Epithelial cell of proximal tubule (primary cell): ENCODE data around the gene TECTB.

DNA sequence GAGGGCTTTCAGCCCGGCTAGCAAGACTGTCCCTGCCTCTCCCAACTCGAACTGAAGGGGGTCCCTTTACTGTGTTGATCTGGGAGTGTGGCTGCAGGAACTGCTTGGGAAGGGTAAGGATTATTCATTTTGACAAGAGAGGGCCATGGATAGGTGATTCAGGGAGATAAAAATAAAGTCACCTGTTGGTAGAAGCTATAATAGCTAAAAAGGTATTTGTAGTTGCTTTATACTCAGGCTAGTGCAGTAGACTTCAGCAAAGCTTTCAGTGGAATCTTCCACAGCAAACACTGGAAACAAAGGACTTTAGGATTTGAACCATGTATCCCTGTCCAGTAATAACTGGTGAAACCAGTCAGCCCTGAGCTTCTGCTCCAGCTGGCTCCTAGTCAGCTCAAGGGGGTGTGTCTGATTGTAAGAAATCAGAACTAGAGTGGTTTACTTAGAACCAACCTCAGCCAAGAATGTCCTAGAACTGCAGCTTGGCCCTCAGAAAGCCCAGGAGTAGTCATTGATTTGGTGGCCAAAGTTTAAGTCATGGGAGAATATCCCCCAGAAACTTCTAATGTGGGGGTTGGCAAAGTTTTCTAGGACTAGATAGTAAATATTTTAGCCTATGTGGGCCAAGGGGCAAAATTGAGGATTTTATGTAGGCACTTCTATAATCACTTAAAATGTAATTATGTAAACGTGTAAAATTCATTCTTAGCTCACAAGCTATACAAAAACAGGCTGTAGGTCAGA, 52.9 kb upstream of the PDCD4 start:
- RAMPAGE, long total RNA: no peak
- RRBS: no CpG with 5 or more reads among the region's 3 CpGs

DNA sequence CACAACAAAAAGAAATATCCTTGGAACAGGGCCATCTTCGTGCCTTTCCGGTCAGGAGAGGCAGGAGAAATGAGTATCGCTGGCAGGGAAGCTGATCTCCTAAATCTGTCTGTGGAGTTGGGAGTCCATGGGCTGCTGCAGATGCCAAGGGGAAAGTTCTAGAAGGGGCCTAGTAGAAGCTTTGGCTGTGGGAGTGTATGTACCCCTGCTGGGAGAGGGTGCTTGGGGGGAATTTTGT, 51.1 kb upstream of the PDCD4 start:
- RAMPAGE, long total RNA: no peak
- RRBS: no CpG with 5 or more reads among the region's 3 CpGs

- RAMPAGE, long total RNA: no peak
Measured at GRCh38 chr10:110866142-110866360, 5.7 kb upstream of the PDCD4 start.

- RAMPAGE, long total RNA: no peak
- RRBS: 1% methylated on average over 24 of the region's 46 CpGs
Measured at GRCh38 chr10:110918011-110919082, 633 bp downstream of the BBIP1 start.

DNA sequence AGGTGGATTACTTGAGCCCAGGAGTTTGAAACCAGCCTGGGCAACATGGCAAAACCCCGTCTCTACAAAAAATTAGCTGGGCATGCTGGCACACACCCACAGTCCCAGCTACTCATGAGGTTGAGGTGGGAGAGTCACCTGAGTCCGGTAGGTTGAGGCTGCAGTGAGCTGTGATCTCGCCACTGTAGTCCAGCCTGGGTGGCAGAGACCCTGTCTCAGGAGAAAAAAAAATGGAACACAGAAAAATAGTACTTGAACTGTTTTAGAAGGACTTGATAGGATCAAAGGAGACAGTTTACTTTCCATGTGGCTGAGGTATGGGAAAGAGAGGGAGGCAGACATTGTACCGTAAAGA, 53.2 kb downstream of the SHOC2 start:
- RAMPAGE, long total RNA: no peak
- RRBS: no CpG with 5 or more reads among the region's 4 CpGs

DNA sequence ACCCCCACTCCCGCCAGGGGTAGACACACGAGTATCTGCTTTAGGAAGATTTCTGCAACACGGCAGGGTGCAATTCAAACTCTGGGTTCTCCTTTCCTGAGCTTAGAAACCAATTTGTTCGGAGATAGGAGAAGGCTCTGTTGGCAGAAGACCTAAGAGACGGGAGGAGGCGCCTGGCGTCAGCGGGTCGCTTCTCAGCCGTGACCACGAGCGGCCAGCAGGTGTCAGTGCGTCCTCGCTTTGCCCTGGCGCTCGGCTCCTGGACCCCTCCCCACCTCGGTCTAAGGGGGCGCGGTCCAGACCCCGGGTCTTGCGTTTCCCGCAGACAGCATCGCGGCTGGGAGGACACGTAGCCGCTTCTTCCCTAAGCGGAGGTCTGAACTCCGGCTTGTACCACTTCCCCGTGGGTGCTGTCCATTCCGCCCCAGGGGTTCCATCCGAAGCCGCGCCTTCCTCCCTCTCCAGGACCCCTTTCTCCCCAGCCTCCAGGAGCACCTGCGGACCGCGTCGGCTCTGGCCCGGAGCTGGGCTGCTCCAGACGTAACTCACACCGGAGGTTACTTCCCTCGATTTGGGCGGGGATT, 664 bp upstream of the ADRA2A start:
- RAMPAGE, long total RNA: no peak
- RRBS: 2% methylated on average over 8 of the region's 42 CpGs

DNA sequence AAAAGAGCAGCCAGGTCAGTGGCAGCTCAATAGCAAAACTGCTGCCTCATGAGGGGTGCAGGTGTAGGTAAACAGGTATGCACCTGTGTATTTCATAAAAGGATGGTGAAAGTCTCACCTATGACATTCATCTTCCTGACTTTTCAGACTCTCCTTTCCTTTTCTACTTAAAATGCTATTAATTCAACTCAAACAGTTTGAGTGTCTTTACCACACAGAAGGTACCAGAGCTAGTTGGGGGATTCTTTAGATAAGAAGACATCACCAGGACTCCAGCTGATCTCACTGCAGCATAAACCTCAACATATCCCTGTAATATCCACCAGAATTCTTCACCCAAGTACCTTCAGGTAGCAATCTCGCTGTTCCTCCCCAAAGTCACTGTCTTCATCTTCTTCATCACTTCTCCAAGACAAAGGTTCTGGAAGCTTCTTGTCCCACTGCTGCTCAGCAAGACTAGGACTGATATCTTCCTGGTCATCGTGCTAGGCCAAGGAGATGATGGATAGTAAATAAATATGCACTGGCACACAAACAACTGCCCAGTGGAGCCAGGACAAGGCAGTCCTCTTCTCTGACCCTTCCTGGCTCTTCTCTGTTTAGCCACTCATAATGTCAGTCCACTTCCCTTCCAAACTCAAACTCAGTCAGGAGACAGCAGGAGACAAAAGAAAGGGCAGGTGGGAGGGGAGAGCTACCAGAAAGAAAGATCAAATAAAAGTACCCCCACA, 26.5 kb downstream of the GPAM start:
- RAMPAGE, long total RNA: no peak
- RRBS: no CpG with 5 or more reads among the region's 2 CpGs

DNA sequence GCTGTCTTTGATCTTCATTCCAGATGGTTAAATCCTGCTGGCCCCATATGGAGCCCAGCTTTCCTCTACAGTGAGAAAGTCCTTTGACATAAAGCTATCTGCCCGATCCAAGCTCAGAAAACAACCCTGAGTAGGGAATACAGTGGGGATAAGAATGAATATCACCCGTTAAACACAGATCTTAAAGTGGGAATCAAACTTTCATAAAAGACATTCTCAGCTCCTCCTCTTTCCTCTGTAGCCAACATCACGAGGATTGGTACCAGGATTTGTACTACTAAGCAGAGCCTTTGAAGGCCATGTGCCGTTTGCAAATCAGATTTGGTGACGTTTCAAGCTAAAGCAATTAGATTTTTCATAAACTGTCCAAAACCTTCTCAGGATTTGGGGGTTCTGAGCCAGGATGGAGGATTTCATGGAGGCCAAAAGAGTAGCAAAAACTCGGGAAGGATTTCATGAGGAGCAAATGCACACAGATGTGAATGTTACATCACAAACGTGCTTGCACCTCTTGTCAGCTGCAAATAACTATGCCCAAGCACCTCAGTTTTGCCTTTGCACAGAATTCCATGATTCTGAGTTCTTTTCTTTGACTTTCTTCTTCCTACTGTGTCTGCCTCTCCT, 31.0 kb upstream of the GPAM start:
- RAMPAGE, long total RNA: no peak
- RRBS: no CpG with 5 or more reads among the region's 7 CpGs

GRCh38 chr10:112224744-112224943, 41.1 kb upstream of the GPAM start:
- RAMPAGE, long total RNA: no peak
- RRBS: no CpG with 5 or more reads among the region's 3 CpGs

DNA sequence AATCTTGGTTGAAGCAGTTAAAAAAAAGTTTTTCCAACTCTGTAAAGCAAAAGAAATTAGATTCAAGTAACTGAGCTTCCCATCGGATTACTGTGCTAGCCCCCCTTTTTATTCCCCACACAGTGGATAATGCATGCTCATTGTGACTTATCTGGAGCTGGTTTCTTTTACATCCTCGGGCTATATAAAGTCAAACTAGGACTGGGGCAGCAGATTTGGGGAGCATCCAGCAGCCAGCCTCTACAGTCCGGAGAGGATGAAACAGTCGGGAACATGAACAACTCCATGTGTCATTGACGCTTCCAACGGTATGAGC, at the start of gene TECTB:
TECTB (plus strand) TSS at position 212 of the 316 bp plus-strand sequence.
- RAMPAGE, long total RNA: no peak
- RRBS: no CpG with 5 or more reads among the region's 6 CpGs

GRCh38 chr10:112360516-112361259, 13.2 kb upstream of the ACSL5 start:
- RAMPAGE, long total RNA: no peak
- RRBS: no CpG with 5 or more reads among the region's 9 CpGs

DNA sequence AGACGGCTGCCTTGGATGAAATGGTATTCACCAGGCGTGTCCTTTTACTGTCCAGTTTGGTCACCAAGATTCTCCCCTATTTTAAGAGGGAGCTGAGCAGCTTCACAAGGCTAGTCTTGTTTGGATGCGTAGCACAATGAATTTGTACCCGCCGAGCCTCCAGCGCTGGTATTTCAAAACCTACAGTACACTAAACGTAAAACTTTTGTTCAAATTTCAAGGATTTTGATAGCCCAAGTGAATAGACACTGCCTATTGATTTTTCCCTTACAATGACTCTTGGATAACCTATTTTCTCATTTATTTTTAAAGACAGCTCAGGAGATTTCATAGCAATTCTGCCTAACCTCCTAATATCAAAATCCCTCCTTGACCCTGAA, 118.6 kb upstream of the TCF7L2 start:
- RAMPAGE, long total RNA: no peak
- RRBS: no CpG with 5 or more reads among the region's 7 CpGs

DNA sequence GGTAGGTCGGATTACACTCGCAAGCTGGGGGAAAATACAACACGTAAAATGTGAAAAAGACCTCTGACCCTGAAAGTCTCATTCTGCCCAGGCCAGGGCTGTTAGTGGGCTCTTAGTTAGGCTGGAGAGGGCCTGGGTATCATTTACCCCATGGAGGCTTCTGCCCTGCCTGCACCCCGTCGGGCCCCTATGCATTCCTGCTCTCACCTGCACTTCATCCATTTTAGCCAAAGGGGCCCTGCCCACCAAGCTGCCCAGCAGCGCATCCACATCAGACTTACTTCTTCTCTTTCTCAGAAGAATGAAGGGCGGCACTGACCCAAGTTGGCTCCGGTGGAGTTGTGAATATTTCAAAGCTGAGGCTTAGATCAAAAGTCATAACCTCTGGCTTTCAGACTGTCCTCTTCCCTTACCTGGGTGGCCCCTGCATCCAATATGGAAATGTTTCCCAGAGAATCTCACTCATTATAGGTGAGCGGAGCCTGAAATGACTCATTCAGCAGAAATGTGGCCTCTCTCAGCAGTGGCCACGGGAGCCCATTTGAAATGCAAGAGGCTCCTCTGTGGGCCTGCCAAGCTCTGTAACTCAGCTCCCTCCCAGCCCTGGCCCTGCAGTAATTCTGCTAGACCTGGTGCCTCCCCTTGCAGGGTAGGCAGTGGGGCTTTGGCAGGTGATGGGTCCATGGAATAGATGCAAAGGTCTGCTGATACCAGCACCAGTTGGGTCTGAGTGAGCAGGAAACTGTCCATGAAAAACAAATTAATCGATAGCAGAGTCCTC, 117.6 kb upstream of the TCF7L2 start:
- RAMPAGE, long total RNA: no peak
- RRBS: no CpG with 5 or more reads among the region's 11 CpGs

- RAMPAGE, long total RNA: no peak
- RRBS: no CpG with 5 or more reads among the region's 20 CpGs
Measured at GRCh38 chr10:112912345-112913112, 37.5 kb upstream of the TCF7L2 start.

DNA sequence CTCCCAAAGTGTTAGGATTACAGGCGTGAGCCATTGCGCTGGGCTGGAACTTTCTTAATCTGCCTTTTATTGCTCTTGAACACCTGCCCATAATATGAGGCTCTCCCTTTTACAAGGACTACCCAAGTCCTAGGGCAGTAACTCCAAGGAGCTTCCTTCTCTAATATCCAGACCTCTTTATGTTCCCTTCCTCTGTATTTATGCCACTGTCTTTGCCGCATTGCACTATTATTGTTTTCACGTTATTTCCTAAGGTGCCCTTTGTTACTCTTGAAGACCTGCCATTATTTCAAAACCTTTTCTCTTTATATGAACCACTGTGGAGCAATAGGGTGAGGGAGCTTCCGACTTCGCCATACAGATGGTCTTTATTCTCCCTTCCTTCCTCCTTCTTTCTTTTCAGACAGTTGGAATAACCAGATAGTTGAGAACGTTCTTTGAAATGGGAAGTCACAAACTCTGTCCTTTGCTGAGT, 36.2 kb upstream of the TCF7L2 start:
- RAMPAGE, long total RNA: no peak
- RRBS: no CpG with 5 or more reads among the region's 7 CpGs

DNA sequence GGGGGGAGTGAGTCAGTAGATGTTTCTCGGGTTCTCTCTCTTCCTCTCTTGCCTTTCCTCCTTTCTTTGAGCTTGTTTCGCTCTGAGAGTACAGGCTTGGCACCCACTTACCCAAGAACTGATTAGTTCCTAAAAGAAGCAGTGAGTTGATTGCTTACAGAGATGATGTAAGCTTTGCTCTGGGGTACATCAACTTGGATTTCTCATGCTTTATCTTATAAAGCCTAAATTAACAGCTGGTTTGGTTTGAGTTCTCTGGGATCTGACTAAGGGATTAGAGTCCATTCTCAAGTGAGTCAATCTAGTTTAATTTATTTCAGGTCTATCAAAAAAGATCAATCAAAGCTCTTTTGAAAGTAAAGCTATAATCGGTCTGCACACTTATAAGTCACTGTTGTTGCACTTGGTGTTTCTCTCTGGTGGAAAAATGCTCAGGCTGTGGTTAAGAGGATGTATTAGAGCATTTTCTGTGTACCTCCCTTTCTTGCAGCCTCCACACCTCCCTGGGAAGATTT, 36.2 kb downstream of the TCF7L2 start:
- RAMPAGE, long total RNA: no peak
- RRBS: no CpG with 5 or more reads among the region's 3 CpGs

GRCh38 chr10:113027700-113028205, 77.7 kb downstream of the TCF7L2 start:
- RAMPAGE, long total RNA: no peak
- RRBS: no CpG with 5 or more reads among the region's 9 CpGs

DNA sequence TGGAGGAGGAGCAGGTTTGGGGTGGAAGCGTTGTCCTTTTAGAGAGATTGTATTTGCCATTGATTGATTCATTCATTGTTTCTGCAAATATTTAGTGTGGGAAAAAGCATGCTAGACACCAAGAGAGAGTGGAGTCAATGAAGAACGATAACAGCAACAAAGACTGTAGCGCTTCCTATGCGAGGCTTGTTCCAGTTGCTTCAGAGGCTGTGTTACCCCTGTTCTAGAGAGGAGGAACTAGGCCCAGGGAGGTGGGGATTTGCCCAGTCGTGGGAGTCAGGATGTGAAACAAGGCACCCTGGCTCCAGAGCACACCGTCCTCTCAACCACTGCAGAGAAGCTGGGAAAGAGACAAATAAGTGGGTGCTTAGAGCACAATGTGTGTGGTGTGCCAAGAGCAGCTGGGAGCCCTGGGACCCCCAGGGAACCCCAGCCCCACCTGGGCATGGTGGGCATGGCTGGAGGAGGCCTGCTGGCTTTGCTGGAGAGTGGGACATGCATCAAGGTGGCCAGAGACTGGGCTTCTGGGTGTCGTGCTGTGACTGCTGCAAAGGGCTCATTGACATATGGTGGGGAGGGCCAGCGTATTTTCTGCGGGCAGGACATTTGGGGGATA, 95.1 kb downstream of the TCF7L2 start:
- RAMPAGE, long total RNA: no peak
- RRBS: no CpG with 5 or more reads among the region's 9 CpGs

DNA sequence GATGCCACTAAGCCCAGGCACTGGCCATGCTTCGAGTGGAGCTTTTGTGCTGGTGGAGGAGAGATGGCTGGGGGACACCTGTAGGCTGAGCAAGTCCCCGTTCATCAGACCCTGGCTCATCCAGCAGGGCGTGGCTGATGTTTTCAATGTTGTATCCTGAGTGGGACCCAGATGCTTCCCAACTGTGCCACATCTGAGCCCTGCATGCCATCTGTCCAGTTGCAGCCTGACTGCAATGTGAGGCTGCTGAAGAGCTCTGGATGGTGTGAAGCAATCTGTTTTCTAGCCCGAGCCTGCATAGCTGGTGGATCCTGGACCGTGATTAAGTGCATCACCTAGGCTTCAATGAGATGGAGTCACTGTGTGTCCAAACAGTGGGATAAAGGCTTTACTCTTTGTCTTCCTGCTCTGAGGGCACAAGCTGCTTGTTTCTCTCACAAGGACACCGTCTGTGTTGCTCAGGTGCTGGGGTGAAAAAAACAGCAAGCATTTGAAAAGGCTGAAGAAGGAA, 99.8 kb downstream of the TCF7L2 start:
- RAMPAGE, long total RNA: no peak
- RRBS: no CpG with 5 or more reads among the region's 6 CpGs

DNA sequence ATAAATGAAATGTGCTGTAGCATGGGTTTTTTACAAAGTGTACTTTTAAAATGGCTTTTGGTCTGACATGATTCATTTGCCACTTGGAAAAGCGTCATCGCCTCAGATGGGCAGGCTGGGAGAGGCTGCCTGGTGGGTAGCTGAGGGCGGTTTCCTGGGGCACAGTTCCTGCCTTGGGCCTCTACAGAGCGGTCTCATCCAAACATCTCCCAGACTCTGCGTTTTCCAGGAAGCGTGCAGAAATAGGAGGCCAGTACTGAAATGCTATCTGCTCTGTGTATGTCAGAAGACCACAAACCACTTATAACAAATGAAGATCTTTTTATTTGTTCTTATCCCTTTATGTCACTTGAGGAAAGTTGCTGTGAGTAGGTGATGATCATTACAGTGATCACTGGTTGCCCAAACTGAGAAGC, 106.7 kb downstream of the TCF7L2 start:
- RAMPAGE, long total RNA: no peak
- RRBS: no CpG with 5 or more reads among the region's 6 CpGs